Zone of skin (tissue), 1 donor: ENCODE data around the gene FAH.

GRCh38 chr15:79883436-79884071 lies 13.3 kb downstream of the MTHFS start:
- RRBS = no CpG with 5 or more reads among the region's 5 CpGs

GRCh38 chr15:79923562-79924484 lies 27.0 kb upstream of the MTHFS start:
- RRBS = 1% methylated on average over 16 of the region's 76 CpGs

DNA sequence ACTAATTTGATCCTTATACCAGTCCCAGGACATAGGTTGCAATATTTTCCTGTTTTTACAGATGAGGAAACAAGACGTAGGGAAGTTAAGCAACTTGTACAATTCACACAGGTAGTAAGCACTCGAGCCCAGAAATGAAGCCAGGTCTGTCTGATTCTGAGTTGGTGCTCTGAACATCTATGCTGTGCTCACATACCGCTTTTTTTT lies 4.1 kb downstream of the BCL2A1 start:
- RRBS = no CpG with 5 or more reads among the region's 3 CpGs

DNA sequence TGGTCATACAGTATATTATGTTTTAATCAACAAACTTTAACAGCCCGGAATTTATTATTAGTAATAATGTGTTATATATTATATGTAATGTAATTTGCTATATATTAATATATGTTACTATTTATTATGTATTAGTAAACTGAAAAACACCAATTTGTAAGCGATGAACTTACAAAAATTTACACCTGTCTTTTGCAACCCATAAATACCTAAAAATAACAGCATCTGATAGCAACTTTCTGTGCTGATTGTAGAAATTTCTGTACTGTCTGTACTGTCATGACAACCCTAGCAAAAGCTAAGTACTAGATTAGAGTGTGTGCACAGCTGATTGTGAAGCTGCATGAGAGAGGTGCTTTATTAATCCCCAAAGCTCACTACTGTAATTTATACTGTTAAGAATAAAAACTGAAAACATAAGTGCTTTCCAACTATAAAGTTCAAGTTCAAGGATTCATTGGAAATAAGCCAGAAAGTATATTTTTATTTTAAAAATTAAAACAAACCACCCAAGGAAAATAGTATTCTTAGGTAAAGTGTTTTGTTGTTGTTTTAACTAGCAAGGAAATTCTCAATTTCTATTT lies 828 bp downstream of the BCL2A1 start:
- RRBS = no CpG with 5 or more reads among the region's 2 CpGs

- RRBS = no CpG with 5 or more reads among the region's 2 CpGs
Measured at GRCh38 chr15:80126108-80126627, 26.6 kb upstream of the FAH start.

- RRBS = no CpG with 5 or more reads among the region's 3 CpGs
Measured at GRCh38 chr15:80129421-80129779, 23.4 kb upstream of the FAH start.

GRCh38 chr15:80134388-80134918 lies 18.3 kb upstream of the FAH start:
- RRBS = no CpG with 5 or more reads among the region's 5 CpGs

DNA sequence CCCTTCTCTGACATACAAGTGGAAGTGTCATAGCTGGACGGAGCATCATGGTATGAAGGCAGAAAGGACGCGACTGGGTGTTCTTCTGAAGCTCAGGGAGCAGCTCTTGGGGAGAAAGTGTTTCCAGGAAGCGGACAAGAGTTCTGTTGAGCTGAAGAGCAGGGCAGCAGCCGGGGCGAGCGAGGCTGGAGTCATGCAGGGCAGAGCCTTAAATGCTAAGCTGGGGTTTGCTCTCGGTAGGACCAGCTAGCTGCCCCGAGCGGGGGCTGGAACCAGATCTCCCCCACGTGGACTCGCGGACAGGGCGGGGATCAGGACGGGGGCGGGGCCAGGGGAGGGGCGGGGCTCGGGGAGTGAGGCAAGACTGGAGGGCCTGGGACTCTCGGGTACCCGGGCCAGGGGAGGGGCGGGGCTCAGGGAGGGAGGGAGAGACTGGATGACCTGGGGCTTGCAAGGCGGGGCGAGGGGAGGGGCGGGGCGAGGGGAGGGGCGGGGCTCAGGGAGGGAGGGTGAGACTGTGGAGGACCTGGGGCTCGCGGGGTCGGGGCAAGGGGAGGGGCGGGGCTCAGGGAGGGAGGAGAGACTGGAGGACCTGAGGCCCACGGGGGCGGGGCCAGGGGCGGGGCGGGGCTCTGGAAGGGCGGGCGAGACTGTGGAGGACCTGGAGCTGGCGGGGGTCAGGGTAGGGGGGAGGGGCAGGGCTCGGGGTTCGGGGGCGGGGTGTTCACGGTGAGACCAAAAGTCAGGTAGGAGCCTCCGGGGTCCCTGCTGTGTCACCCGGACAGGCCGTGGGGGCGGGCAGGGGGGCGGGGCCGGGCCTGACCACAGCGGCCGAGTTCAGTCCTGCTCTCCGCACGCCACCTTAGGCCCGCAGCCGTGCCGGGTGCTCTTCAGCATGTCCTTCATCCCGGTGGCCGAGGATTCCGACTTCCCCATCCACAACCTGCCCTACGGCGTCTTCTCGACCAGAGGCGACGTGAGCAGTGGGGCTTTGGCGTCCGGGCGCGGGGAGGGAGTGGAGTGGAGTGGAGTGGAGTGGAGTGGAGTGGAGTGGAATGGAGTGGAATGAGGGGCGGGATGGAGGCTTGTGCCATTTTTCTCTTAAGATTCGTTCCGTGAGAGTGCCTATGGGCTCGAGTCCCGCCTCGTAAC lies at the start of gene FAH:
Gene FAH (plus strand): TSS at position 840 of the 1,152 bp plus-strand sequence.
- RRBS = 1% methylated on average over 19 of the region's 72 CpGs

DNA sequence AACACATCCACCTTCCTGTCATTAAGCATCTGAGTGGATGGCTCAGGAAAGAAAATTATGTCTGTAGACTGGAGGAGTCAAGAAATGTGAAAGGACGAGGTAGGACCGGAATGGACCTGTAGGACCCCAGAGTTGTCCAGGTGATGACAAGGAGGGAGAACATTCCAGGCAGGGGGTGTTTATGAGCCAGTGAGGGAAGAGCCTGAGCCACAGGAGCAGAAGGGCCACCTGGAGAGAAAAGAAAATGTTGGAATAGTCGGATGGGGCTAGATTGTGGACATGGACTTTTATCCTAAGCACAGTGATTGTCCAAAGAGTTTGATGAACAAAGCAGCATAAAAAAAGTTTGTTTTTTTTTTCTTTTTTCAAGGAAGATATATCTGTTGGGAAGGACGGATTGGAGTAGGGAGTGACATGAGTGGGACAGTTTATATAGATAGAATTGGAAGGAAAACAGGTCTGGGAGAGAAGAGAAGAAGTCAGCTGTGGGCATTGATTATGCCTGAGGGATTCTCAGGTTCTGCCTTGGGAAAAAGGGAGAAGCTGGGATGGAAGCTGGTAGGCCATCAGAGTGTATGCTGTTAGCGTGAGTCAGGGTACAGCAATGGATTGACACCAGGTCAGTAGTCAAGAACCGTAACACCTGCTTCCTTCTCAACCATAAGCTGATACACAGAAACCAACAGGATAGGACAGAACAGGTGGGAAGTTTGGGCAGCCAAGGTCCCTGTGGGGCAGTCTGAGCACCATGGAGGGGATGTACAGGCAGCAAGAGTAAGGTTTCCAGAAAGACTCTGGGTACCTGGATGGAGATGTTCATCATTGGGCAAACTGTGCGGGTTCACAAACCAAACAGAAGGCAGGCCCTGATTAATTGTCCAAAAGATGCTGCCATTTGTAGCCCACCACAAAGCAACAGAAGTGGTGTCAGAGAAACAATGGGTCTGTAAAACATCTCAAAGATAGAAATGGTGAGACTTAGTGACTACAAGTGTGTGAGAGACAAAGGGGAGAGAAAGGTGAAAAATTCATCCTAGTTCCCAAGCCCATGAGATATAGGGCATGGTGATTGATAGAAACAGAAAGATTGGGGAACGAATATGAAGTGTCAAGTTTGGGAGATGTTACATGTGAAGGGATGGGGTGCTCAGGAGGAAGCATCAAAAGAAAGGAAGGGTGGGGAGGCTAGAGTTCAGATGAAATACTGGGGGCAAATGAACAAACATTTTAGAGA lies 41.1 kb upstream of the CEMIP start:
- RRBS = no CpG with 5 or more reads among the region's 8 CpGs

DNA sequence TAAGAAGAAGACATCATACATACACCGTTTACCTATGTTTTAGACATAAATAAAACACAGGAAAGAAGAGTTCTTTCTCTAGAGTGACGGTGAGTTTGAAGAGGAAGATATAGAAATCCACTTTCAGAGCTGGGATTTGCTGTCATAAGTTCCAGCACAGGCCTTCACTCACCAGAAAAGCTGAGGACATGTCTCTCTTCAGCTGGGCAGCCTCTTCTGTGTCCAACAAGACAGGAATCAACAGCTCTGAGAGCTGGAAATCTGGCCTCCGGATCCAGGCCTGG lies 2.9 kb upstream of the CEMIP start:
- RRBS = no CpG with 5 or more reads among the region's 3 CpGs

- RRBS = no CpG with 5 or more reads among the region's 10 CpGs
Measured at GRCh38 chr15:80943678-80944159, 45.9 kb downstream of the MESD start.

DNA sequence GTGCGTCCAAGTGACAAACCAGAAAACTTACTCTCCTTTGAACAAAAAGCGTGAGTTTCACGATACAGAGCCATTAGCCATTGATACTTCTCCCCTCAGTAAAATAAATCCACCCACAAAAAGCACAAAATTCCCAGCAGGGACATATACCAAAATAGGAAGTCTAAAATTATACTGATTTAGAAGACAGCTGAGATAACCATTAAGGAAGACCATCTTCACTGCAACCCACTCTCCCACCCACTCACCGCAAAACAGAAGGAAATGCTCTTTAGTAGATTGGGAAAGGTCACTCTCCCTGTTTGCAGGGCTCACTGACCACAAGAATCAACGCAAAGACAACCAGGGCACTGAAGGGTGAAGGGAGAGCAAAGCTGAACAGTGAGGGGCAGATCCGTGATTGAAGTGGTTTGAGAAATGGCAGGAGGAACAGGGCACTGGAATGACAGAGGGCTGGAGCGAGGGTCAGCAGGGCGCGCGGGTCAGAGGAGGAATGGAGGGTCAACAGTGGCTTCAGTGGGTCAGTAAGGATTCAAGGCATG lies 622 bp downstream of the MESD start:
- RRBS = no CpG with 5 or more reads among the region's 10 CpGs

DNA sequence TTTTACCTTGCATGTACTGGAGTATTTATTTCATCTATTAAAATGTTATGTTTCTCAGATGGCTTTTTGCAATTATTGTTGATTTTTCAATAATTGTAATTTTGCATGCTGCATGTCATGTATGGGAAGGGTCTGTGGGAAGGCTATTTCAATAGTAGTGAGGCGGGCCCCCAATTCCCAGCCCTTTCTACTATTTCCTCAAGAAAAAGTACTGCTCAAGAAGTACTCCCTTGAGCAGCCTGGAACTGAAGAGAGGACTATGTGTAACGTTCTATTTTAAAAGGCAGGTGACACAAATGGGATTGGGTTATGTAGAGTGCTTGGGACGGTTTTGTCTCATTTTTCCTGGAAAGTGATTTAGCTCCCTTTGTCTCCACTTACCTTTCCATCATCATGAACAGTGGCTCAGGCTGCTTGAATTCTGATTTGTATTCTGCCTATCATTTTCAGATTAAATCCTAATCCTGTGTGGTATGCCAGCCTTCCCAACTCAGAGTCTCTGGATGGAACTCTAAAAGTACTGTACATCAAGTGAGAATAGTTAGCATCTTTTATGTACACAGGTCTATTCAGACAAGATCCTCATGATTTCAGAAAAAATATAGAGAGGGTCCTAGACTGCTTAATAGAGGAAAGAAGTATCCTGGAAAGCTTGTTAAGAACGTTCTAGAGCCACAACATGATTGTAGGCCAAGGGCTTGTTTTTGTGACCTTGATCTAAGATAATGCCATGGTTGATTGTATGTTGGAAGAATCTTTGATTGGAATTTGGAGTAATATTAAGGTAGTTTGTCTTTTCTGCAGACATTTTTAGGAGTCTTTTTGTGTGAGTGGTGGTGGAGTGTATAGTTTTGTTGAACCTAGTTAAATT lies 3.5 kb downstream of the TLNRD1 start:
- RRBS = no CpG with 5 or more reads among the region's 4 CpGs

DNA sequence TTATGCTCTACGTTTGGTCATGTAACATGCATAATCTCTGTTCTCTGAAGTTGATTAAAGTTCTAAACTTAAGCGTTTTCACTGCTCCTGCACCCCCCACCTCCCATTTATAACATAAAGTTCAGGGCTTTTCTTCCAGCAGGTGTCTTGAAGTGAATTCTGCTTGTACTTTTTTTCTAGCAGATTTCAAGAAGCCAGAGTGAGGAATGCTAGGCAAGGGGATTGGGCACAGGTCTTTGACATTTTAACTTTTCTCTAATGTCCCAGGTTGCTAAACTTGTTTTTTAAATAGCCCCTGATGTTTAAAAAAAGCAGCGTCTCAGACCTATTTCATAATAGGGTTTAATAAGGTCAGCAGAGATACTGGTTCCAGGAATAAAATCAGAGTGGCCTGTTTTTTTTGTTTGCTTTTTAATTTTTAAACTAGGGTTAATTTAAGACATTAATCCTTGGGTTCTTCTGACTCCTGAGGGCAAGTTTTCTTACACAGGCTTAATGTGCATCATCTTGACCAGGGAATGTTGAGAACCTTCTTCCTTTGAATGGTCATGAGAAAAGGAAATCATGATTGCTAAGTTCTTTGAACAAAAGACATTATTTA lies 5.1 kb downstream of the TLNRD1 start:
- RRBS = no CpG with 5 or more reads among the region's 3 CpGs

DNA sequence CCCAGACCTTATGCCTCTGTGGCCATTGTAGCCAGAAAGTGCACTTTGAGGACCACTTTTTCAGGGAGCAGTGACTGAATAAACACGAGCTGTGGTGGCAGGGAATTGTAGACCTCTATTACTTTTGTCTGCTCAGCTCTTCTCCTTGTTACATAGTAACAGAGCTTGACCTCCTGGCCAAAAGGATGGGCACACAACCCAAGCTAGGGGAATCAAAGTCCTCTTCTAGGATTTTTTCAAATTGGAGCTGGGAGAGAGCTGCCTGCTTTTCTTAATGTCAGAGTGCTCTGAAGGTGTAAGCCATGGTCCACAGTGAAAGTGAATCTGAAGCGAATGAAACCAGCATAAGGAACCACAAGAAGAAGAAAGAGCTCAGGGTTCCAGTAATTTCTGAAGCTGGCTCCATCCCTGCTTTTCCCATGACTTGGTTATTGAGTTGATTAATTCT lies 60.8 kb downstream of the TLNRD1 start:
- RRBS = no CpG with 5 or more reads among the region's 2 CpGs

- RRBS = 31% methylated on average over 2 of the region's 7 CpGs
Measured at GRCh38 chr15:81183104-81183529, 13.6 kb upstream of the IL16 start.

DNA sequence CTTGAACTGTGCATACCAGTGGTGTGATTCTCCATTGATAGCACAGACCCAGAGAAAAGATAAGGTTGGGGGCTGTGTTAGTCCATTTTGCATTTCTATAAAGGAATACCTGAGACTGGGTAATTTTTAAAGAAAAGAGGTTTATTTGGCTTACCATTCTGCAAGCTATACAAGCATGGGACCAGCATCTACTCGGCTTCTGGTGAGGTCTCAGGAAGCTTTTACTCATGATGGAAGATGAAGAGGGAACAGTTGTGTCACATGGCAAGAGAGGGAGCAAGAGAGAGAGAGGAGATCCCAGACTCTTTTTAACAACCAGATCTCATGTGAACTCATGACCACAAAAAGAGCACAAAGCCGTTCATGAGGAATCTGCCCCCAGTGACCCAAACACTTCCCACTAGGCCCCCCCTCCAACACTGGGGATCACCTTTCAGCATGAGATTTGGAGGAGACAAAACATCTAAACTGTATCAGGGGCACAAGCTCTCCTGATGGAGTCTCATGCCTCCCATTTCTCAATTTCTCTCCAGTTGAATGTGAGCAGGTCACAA lies 38.5 kb downstream of the IL16 start:
- RRBS = no CpG with 5 or more reads among the region's 2 CpGs

- RRBS = no CpG with 5 or more reads among the region's 5 CpGs
Measured at GRCh38 chr15:81261288-81261751, 62.6 kb downstream of the STARD5 start.

DNA sequence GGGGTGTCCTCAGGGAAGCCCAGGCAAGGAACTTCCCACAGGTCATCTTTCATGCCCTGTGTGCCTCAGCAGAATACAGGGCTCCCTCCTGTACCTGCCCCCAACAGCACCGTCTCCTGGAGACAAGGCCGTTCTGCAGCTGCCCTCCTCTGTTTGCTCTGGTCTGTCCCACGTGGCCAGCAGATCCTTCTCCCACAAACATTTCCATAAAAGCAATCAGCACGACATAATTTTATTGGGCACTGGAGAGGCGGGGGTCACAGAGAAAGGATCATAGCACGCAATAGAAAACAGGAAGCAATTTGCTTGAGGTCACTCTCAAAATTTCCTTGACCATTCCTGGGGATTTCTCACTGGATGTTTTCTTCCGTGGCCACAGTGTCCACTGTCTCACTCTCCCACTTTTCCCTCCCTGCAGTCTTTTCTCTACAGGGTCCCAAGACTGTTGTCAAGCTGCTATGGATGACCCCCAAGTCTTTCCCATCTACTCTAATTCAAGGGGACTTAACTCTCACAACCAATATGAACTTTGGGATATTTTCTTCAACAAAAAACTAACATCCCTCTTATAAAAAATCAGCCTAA lies 29.3 kb downstream of the STARD5 start:
- RRBS = no CpG with 5 or more reads among the region's 7 CpGs

GRCh38 chr15:81331655-81331983 lies 7.7 kb upstream of the STARD5 start:
- RRBS = no CpG with 5 or more reads among the region's 15 CpGs